Aorta (tissue), 1 donor: ENCODE data around the genes OR5H6, CEP97 and NXPE3.

GRCh38 chr3:96617088-96617601, 197.2 kb upstream of the EPHA6 start:
- PRO-cap = no peak

DNA sequence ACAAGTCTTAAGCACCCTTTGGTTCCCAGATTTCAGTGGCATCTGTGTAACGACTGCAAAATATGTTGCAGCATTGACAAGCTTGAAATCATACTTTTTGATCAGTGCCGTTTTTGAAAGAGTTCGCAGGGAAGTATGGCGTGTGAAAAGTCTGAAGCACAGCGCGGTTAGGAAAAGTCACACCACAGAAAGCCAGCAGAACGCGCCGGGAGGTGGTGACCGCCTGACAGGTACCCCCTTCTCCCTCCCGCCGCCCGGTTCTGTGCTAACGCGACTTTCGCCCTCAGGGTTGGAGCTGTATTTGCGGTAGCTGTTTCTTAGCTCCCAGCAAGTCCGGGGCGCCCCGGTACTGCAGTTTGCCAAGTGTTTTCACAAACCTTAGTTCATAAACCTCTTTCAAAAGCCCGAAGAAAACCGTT, 492 bp upstream of the CRYBG3 start:
- PRO-cap = unidirectional peak, plus-strand start at position 198 of the sequence

- PRO-cap = no peak
These were observed 62.2 kb downstream of the RIOX2 start for GRCh38 chr3:97910009-97910489.

DNA sequence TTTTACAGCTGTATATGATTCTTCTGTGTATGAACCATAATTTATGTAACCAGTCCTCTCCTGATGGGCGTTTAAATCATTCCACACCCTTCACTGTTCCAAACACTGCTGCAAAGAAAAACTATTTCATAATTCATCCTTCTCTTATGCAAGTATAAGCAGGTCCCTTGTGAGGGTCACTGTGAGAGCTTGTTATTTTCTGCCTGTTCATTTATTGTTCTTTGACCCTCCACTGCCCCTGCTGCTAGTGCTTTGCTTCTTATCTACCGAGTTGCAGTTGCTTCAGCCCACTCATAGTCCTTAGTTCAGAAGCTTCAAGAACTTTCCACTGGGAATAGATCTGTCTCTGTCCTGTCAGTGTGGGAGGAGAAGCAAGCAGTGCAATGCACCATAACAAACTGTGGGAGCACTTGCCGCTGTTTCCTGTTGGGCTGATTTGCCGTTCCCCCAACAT, 39.9 kb downstream of the RIOX2 start:
- PRO-cap = no peak

GRCh38 chr3:98263834-98264419, at the start of gene OR5H6:
OR5H6 (plus strand) TSS chr3:98264244.
- PRO-cap = no peak

DNA sequence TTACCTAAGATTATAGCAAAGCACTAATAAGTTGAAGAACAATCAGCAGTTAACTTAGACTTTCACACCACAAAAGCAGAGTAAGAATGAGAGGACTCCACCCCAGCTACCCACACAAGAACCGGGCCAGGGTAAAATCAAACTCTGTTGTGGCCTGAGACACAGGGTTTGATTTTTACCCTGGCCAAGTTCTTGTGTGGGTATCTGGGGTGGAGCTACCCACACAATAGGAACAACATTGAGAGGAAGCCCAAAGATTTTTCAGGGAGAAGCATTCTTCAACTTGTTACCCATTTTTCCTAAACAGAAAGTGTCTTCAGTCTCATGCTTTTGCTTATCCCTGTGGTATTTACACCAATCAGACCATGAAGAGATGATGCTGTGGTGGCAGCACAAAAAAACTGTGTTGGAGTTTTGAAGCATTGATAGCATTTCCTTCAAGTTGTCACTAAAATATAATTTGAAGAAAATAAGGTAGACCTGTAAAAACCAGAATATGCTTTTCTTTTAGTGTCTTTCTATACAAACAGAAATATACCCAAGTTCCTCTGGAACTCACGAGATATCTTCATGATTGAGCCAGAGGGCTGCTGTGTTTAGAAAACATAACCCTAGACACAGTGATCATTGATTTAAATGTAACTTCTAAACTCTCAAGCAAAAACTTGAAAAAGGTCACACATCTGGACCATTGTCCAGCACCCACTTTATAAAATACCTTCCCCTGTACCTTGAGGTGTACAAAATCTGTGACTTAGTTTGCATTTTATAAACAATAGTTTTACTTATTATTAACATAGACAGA, 25.5 kb downstream of the CPOX start:
- PRO-cap = no peak

- PRO-cap = no peak
These were observed 14.1 kb downstream of the ST3GAL6 start for GRCh38 chr3:98777212-98777644.

DNA sequence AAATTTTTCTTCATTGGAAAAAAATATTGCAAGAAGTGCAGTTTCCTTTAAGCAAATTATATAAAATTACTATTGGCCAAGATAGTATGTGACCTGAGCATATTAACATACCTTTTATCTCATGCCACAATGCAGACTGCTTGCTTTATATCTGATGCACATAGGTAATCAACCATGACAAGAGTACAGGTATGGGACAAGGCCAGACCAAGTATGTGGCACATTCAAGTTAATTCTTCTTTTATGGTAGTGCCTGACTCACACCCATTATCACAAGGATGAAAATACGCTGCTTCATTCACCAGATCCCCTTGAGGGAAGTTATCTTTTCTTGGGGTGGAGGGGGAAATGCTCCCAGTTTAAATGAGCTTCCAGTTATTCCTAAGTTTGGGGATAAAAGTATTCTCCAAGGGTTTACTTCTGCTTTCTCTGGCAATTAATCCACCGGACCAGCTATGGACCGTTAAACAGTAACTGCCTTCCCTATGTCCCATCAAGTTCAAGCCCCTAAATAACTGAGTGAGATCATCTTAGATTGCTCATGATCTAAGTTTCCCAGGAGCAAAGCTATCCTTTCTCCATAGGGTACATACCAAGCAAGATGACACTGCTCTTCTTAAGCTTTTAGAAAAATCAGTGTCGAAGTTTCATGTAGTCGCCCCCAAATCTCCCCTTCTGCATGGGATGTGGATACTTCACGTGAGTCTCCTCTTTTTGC, 1.9 kb downstream of the COL8A1 start:
- PRO-cap = no peak

DNA sequence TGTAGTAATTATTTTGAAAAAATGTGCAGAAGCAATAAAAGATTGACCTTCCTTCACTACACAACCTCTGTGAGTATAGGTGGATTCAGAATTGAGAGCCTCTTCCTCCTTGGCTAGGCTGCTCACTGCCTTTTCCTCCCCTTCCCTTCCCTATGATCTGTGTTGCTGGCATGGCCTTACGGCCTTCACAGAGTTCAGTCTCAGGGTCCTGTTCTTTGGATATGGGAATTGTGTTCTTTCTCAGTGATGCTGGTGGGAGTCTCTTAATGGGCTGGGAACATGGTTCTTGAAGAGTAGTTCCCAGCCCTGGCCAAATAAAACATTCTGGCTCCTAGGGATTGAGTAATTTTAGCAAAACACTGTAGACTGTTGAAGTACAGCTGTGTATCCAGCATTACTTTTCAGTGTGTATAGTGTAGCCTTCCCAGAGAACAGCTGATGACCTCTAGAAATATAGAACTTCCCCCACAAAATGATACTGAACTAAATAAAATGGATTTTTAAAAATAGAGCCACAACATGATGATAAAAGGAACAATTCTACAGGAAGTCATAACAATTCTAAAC, 22.6 kb upstream of the FILIP1L start:
- PRO-cap = no peak

DNA sequence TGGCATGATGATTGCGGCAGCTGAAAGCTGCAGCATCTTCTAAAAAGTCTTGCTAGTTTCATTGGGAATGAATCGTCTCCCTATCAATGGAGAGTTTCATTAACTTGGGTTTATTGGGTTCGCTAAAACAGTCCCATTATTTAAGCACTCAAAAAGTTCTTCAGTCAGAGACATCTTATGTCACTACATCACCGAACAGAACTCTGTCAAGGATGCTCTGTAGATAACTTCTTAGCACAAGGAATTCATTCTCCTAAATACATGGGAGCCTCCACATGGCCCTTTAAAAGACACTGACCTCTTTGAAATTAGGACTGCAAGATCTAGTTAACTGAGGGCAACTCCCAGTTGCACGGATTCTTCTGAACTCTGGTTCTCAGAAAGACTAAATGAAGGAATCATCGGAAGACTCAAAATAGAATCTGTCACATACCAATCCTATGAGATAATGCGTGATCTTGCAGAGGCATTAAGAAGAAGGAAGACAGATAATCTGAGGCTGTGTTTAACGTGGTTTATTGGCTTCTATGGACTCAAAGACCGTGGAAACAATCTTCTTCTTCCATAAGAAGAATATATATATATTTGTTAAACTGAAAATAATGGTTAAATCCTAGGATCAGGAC, 34.1 kb upstream of the TBC1D23 start:
- PRO-cap = no peak

DNA sequence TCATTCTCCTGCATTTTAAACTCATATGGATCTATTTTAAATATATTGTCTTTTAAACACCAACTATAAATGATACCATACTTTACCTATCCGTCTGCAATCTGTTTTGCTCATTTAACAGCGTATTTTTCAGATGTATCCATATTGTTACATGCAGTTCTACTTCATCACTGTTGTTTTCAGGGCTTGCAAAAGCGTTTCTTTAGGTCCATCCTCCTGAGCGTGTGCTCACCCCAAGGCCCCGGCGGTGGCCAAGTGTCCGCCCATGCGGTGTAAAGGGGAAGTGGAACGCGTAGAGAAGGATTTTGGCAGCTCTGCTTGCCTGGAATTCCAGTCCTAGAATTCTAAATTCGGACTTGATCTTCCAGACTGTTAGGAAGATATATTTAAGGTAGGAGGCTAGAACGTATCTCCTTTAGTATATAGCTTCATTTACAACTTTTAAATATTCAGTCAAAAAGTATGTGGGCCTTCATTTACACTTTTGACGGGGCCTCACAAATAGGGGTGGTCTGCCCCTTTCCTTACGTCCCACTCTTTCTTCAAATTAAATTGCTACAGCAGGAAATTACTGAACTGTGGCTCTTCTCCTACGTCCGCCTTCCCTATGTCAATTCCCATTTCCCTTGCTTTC, 691 bp upstream of the TBC1D23 start:
- PRO-cap = no peak

DNA sequence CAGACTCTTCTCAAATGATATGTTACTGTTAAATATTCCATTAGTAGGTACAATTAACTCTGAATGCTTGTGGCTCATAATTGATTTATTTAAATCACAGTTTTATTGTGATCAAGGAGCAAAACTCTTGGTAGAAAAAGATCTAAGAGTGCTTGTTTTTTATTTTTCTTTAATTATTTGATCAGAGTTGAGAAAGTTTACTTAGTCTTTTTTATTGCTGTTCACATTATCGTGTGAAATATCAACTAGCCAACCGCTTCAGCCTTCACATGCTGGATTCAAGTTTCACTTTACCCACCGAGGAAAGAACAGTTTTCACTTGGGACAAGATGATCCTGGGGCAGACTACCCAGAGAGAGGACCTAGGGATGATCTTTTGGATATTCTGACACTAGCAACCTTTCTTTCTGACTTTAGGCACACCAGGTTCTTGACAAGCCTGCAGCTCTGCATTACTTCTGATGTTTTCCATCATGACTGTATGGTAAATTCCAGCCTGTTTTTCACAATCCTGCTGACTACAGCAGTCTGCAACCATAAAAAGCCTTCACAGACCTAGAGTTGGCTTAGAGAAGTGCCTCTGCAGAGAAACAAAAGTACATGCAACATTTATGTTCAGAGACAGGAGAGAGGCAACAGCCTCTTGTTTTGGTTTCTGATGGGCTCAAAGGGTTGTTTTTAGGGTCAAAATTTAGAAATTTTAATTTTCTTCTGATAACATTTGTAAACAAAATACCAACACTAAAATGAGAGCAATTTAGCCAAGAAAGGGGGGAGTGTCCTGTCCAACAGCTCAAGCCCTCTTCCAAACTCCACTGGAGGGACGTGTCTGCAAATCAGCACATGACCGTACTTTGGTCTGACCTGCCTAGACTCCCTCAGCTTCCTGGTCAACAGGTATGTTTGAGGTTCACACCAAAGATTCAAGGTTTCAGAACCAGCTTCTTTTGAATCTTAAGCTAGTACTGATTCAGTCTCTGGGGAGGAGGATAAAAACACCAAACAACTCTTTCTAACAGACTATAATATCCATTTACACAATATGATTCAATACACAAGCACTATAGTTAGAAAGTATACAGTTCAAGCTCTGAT, 904 bp downstream of the ABI3BP start:
- PRO-cap = no peak

GRCh38 chr3:101643413-101644382, 33.2 kb downstream of the ZBTB11 start:
- PRO-cap = no peak

GRCh38 chr3:101724054-101725114, at the start of gene CEP97:
CEP97 (plus strand) TSS chr3:101724614.
- PRO-cap = bidirectional peak, plus-strand start at chr3:101724621, minus-strand start at chr3:101724508

GRCh38 chr3:101757488-101758839, 21.0 kb upstream of the NXPE3 start:
- PRO-cap = no peak

- PRO-cap = bidirectional peak, plus-strand start at chr3:101779205, minus-strand start at chr3:101779091
These were observed at the start of gene NXPE3 for GRCh38 chr3:101778846-101780000. NXPE3 (plus strand) TSS chr3:101779211.

DNA sequence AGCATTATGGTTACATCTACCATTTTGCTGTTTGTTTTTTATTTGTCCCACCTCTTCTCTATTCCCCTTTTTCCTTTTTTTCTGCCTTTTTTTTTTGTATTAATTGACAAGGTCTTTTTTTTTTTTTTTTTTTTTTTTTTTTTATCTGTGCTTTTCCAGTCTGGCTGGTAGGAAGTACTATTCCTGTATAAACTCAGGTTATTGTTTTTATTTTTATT, 14.4 kb downstream of the NXPE3 start:
- PRO-cap = no peak

DNA sequence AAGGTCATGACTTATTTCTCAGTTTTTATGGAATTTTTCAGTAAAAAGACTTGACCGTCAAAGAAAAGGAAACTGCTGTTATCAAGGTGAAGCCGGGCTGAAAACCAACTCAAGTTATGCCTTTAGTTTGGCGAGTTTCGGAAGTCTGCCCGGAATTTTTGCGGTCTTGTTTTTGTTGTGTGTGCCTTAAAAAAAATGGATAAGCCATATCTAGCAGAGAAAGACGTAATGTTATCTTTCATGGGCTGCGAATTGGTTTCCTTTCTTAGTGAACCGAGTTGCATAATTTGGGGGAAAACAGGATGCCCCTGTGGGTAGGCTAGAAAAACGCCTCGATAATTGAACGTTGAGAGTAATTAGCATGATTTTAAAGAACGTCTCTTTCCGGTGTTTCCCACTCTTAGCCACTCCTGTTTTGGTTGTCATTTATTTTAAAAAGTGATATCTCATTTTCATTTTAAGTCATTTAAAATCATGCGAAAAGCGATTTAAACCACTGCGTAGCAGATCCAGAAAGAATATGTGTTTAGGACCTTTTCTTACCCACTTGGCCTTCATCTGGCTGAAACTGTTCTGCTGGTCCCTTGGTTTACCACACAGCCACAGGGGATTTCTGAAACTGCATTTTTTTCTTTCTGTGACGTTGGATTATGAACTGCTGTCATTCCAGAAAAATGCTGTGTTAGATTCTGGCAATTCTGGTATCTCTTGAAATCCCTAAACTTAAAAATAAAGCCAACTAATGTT, 1.2 kb downstream of the NFKBIZ start:
- PRO-cap = unidirectional peak, minus-strand start at position 560 of the sequence

- PRO-cap = no peak
These were observed 3.7 kb downstream of the NFKBIZ start for GRCh38 chr3:101853020-101853483.

- PRO-cap = no peak
These were observed 208.6 kb downstream of the NFKBIZ start for GRCh38 chr3:102057915-102058241.